Epithelial cell of prostate (primary cell): ENCODE measurements around the genes TUBA1A and AQP6.

DNA sequence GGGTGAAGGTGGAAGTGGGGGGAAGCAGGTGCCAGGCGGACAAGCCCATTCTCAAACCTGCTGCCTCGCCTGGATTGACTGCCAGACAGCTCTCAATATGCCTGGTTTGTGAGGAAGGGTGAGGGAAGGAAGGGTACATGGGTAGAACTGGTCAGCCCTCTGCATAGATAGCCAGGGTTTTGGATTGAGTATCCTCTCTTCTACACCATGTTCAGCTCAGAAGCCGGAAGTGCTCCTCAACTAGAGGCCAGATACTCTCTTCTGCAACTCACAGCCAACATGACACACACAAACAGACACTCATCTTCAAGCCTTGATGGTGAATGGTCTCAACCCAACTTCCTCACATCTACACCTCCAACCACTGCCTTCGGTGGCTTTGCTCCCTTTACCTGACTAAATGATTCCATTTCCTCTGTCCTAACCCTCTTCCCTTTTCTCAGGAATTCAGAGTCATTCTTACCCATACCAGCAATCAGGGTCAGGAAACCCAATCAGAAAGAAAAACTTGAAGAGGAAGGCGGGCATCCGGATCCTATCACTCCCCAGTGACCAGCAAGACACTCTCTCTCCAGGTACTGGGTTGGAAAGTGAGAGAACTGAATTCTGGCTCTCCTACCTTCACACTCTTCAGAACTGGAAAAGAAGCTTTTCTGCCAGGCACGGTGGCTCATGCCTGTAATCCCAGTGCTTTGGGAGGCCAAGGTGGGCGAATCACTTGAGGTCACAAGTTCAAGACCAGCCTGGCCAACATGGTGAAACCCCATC, 7.7 kb upstream of the FKBP11 start:
- RRBS: no CpG with 5 or more reads among the region's 8 CpGs

DNA sequence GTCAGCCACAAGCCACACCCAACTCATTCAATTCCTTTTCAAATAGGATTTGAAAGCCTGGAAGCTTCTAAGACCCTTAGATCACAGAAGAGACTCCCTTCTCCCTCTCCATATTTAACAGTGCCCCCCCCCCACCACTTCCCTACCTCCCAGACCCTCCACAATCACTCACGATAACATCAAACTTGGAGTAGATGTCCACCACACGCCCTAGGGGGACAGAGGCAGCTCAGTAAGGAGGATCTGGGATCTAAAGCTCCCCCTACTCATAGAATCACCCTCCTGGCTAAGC, 4.2 kb upstream of the DDN start:
- RRBS: no CpG with 5 or more reads among the region's 2 CpGs

GRCh38 chr12:49086137-49086721, 8.4 kb downstream of the DHH start:
- RRBS: no CpG with 5 or more reads among the region's 4 CpGs

DNA sequence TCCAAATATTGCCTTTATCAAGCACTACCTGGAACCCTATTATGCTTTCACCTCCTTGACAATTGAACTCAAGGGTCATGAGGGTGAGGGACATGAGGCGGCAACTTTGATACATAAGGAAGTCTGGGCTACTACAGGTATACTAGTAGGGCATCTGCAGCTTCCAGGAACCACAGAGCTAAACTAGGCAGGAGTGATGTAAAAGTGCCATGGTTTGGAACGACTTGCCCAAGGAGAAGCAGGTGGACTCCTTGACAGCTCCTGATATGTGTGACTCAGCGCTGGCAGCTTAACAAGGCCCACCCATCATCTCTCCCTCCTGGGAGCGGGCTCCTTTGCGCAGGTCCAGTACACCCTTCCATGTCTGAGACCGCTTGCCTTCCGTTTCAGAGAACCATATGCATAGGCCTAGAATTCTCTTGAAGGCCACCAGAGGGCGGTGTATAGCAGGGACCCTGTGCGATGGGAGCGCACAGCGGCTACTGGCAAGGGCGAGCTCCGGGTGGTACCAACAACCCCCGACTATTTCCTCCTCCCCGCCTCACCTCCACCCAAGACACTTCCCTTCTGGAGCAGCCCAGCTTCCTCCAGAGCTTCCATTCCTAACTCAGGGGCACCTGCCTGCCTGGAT, 6.5 kb downstream of the DHH start:
- RRBS: no CpG with 5 or more reads among the region's 15 CpGs

DNA sequence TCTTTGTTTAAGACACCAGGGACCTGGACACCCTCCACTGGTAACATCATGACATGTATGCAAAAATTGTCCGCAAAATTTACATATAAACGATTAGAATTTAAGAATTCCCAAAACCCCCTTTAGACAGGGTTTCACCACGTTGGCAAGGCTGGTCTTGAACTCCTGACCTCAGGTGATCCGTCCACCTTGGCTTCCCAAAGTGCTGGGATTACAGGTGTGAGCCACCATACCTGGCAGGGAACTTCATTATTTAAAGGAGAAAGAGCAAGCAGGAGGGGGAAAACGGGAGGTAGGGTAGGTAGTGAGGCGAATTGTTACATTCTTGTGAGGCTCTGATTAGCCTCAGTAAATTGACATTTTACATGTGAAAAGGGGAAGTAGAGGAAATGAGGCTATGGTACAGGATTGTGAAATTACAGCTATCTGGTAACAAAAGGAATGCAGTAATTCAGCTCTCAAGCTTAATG, 27.6 kb downstream of the TUBA1A start:
- RRBS: no CpG with 5 or more reads among the region's 6 CpGs

DNA sequence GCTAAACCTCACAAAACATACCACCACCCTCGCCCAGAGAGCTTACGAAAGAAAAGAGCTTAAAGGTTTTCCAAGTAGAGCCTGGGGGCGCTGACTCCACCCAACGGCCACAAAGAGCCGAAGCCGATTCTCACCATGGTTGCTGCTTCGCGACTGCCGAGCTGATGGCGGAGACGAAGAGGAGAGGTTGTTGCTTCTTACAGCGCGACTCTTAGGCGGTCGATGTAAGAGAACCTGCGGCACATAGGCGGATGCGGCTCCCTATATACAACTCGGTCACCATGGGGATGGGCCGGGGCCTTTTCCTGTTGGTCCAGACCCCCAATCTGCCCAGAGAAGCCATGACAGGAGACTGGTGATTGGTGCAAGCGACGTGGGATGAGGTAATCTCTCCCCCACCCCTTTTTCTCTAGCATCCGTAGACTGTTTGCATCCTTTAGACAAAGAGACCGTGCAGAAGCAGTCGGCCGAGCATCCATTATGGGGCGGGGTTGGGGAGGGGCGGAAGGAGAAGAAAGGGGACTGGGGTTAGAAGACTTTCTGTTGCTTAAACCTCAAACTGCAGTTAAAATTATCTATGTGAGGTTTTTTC, at the start of gene TUBA1A:
Gene TUBA1A (minus strand): TSS at position 238 of the 592 bp plus-strand sequence.
- RRBS: no CpG with 5 or more reads among the region's 28 CpGs

- RRBS: no CpG with 5 or more reads among the region's 28 CpGs
Measured at GRCh38 chr12:49233642-49234399, 31.1 kb upstream of the TUBA1C start.

DNA sequence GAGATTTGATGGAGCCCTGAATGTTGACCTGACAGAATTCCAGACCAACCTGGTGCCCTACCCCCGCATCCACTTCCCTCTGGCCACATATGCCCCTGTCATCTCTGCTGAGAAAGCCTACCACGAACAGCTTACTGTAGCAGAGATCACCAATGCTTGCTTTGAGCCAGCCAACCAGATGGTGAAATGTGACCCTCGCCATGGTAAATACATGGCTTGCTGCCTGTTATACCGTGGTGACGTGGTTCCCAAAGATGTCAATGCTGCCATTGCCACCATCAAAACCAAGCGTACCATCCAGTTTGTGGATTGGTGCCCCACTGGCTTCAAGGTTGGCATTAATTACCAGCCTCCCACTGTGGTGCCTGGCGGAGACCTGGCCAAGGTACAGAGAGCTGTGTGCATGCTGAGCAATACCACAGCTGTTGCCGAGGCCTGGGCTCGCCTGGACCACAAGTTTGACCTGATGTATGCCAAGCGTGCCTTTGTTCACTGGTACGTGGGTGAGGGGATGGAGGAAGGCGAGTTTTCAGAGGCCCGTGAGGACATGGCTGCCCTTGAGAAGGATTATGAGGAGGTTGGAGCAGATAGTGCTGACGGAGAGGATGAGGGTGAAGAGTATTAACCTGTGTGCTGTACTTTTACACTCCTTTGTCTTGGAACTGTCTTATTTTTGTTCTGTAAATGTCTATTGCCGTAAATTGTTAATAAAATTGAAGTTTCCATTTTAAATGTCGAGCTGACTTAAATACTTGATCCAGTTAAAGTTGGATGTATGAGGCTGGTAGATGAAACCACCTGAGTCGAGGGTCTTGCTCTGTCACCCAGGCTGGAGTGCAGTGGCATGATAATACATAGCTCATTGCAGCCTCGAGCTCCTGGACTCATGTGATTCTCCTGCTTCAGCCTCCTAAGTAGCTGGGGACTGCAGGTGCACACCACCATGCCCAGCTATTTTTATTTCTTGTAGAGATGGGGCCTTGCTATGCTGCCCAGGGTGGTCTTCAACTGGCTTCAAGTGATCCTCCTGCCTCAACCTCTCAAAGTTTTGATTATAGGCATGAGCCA, 8.1 kb downstream of the TUBA1C start:
- RRBS: no CpG with 5 or more reads among the region's 18 CpGs

DNA sequence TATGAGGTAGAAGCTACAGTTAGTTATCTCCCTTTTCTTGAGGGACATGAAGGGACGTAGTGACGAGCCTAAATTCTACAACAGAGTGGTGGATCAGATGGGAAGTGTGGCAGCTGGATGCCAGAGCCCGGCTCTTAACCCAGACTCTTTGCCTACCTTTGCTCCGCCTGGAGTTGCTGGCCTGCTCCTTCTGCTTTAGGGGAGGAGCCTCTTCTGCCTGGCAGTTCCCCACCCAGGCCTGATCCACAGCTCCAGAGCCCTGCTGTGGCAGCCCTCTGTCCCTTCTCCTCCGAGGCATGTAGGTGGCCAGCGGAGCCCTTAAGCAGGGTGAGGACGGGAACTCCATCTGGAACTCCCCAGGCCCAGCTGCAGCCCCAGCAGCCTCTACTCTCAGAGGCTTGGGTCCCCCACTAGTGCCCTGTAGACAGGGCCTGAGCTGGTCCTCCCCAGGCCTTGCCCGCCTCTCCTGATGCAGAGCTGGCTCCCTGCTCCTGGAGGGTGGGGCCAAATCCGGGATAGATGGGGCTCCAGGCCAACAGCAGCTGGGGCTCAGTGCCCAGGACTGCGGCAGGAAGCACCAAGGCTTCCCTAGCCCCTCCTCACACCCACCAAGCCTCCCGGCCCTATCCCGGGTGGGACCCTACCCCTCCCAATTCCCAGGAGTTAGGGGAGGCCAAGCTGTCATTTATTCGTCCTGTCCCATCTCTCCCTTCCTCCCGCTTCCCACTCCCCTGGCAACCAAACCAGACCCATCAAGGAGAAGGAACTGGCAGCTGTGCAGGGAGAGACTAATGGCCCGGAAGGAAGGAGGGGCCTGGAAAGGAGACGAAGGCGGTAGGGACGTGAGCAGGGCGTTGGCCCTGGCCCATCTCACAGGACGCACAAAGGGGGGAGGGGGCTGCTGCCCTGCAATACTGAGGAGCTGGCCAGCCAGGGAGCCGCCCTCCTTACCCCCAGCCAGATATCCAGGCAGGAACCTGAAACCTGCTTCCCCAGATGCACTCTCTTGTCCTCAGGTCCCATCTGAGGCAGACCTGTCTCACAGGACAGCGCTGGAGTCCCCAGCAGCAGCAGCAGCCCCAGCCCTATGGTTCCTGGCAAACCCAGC, 1.9 kb upstream of the PRPH start:
- RRBS: 0% methylated on average over 2 of the region's 22 CpGs

DNA sequence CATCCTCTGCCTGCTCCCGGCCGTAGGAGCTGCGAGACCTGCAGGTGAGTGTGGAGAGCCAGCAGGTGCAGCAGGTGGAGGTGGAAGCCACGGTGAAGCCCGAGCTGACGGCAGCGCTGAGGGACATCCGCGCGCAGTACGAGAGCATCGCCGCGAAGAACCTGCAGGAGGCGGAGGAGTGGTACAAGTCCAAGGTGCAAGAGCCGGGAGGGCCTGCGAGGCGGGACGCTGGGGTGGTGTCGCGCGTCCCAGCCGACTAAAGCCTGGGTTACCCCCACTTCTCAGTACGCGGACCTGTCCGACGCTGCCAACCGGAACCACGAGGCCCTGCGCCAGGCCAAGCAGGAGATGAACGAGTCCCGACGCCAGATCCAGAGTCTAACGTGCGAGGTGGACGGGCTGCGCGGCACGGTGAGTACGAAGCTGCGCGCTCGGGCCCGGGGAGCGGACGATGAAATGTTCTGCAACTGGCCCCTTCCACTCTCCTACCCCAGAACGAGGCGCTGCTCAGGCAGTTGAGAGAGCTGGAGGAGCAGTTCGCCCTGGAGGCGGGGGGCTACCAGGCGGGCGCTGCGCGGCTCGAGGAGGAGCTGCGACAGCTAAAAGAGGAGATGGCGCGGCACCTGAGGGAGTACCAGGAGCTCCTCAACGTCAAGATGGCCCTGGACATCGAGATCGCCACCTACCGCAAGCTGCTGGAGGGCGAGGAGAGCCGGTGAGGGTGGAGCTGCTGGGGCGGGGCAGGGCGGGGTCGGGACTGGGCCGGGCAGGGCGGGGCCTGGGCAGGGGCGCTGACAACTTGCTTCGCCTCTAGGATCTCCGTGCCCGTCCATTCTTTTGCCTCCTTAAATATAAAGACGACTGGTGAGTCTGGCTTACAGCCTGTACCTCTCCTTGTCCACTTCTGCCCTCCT, 2.2 kb downstream of the PRPH start:
- RRBS: 3% methylated on average over 16 of the region's 74 CpGs

DNA sequence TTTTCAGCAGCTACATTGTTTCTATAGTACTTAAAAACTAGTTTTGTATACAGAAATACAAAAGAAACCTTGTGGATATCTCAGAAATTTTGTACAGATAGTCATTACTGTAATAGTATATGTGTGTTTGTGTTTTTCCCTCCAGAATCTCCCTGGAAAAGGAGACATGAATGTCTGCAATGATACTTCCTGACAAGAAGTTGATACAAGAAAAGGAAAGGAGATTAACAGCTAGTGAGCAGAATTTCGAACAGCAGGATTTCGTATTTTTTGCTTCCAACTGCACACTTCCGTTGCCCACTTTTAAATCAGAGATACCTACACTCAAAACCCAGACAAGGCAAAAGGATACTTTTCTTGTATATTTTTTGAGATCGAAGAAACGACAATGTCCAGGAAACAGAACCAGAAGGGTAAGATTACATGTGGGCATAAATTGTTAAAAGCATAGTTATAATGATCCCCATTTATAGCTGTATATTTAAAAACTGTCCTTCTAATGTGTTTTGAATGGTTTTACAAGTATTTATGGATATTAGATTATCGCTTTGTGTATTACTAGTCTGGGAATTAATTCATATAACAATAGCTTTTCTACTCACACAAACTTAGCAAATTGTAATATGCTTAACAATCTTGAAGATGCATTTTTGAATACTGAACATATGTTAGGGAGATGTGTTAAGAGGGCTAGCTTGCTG, 78.1 kb upstream of the KCNH3 start:
- RRBS: no CpG with 5 or more reads among the region's 6 CpGs

DNA sequence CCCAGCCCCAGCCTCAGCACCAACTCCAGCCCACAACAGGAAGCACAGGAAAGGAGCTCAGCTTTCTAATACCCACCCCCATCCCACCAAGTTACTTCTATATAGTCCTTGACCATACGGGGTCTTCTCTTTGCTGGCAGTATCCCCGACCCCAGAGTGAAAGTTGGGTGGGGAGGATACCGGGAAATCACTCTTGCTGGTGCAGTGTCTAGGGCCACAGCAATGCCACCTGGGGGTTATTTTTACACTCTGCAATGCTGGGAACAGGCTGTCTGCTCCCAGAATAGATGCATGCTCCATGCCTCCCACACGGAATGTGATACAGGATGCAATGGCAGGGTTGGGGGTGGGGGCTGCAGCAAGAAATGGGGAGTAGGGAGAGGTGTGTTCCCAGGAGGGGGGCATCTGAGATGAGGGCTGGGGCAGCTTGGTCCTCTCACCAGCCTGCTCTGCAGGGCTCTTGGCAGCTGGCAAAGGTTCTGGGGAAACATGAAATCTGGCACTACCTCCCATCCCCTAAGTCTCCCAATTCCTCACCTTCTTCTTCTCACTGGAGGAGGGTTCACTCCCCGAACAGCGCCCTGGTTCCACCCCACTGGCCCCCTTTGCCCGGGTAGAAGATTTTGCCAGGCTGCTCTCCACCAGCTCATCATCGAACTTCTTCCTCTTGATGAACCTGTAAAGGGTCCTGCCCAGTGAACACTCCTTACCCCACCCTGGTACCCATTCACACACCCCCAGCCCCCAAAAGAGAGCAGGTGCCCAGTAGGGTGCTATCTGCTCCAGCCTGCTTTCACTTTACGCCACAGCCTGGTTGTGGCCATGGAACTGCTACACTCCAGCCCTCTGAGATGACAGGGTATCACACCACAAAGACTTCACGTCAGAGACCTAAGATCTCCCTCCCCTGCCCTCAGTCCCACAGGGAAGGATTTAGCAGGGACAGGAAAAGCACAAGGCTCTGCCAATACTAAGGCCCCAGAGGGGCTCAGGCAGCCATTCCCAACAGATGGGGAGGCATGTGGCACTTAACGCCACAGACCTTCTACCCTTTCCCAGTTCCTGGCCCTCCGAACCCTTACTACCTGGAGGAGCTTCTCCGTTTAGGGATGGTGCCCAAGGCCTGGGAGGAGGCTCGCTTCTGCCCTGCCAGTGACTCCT, 2.6 kb downstream of the MCRS1 start:
- RRBS: no CpG with 5 or more reads among the region's 14 CpGs

DNA sequence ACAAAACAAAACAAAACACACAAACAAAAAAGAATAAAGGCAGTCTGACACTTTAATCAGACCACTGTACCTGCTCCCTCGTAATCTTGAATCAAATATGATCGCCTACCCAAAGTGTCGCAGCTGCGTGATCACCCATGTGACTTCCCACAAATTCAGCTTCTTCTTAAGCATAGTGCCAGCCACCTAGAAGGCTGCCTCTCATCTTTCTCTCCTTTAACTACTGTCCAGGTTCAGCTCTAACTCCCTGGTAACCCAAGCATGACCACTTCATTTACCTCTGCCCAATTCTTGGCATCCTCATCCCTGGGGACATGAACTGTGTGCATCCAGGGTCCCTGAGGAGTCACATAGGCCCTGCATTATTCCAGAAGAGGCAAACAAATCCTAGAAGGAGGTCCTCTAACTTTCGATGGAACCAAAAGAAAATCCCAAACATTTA, 37.3 kb downstream of the FMNL3 start:
- RRBS: no CpG with 5 or more reads among the region's 5 CpGs

GRCh38 chr12:49742495-49742844, 1.1 kb downstream of the TMBIM6 start:
- RRBS: no CpG with 5 or more reads among the region's 2 CpGs

GRCh38 chr12:49764776-49765458, 23.6 kb downstream of the TMBIM6 start:
- RRBS: no CpG with 5 or more reads among the region's 4 CpGs

DNA sequence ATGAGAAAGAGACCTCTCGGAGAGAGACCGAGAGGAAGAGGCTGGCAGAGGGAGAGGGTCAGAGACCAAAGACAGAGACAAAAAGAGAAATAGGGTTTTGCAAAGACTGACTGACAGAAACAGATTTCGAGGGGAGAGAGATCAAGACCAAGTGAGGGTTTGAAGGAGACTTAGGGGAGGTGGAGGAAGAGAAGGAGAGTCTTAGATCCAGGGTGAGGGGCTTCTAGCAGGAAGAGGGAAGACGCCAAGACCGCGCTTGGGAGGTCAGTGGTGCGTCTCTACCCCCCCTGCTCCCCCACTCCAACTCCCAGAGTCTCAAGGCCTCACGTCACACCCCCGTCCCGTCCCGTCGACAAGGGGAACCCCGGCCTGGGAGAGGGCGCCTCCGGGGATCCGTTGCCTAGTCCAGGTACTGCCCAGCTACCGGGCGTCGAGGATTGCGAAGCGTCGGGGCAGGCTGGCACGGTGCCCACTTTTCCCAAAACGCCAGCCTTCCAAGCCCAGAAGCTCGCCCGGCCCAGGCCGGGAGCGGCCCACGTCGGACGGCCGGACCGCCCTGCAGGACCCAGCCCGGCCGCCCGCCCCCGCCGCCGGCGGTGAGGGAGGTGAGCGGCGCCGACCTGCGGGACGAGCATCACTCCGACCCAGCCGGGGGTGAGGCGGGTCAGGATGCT, 804 bp upstream of the AQP5 start:
- RRBS: 9% methylated on average over 20 of the region's 48 CpGs

DNA sequence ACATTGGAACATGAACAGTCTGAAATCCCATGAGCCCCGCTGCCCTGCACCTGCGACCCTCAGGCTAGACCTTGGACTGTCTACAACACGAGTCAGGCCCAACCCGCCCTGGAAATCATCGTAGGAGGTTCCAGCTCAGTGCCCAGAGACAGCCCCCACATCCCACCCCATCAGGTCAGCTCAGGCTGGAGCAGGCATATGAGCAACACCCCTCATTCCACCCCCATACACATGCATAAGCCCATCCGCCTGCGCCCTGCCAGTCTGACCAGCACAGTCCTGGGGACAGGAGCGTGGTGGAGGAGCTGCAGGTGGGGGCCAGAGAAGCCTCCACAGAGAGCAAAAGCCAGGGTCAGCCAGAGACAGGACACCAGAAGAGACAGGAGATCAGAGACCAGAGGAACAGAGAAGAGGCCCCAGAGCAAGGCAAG, at the start of gene AQP6:
Gene AQP6 (plus strand): TSS at position 226 of the 431 bp plus-strand sequence.
- RRBS: no CpG with 5 or more reads among the region's 8 CpGs

DNA sequence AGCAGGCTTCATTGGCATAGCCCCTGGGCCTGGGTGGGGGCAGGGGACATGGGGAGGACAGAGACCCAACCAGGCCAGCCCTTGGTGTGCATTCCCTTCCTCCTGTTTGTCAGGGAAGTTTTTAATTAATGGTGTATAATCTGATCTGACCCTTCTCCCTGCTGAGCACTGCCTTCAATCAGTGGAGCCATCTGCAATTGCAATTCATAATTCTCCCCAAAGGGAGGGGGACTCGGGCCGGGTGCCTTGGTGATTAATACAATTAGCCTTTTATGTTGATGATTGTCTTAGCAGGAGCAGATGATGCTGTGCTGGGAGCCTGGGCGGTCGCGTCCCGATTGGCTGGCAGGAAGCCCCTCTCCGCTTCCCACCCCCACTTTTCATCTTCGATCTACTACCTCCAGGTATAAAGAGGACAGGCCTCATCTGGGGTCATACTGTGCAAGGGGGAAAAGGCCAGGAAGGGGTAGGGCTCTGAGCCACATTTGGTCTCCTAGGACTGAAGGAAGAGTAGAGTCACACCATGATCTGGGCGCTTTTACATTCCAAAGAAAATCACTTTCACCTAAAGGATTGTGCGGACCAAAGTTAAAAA, 6.5 kb downstream of the AQP6 start:
- RRBS: no CpG with 5 or more reads among the region's 10 CpGs

DNA sequence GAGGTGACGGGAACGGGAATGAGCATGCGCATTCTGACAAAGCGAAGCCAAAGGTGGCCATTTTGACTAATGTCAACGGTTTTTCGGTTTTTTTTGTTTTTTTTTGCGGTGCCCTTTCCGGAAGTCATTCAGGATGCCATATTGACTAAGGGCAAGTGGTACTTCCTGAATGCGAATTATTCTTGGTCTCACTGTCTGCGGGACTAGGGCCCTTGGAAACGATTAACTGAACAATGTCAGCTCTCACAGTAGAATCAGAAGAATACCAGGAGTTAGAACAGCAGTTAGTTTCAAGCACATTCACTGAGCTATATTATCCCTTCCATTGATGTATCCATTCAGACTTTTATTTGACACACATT, 261 bp upstream of the RACGAP1 start:
- RRBS: no CpG with 5 or more reads among the region's 11 CpGs

DNA sequence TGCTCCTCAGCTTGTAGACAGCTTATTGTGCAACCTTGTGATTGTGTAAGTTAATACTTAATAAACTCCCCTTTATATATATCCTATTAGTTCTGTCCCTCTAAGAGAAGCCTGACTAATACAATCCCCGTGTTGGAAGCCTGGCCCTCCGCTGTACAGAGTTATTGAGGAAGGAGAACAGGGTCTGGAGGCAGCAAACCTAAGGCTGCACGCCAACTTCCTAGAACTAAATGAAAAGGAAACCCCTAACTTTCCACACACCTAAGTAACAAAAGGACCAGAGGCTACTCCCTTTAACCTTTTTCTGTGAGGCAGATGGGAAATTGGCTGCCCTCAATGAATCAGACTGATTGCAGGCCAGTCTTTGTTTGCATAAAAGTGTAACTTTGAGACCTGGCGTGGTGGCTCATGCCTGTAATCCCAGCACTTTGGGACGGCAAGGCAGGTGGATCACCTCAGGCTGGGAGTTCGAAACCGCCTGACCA, 42.6 kb upstream of the LIMA1 start:
- RRBS: no CpG with 5 or more reads among the region's 7 CpGs